ENCODE measurements around a stretch of chr7.

DNA sequence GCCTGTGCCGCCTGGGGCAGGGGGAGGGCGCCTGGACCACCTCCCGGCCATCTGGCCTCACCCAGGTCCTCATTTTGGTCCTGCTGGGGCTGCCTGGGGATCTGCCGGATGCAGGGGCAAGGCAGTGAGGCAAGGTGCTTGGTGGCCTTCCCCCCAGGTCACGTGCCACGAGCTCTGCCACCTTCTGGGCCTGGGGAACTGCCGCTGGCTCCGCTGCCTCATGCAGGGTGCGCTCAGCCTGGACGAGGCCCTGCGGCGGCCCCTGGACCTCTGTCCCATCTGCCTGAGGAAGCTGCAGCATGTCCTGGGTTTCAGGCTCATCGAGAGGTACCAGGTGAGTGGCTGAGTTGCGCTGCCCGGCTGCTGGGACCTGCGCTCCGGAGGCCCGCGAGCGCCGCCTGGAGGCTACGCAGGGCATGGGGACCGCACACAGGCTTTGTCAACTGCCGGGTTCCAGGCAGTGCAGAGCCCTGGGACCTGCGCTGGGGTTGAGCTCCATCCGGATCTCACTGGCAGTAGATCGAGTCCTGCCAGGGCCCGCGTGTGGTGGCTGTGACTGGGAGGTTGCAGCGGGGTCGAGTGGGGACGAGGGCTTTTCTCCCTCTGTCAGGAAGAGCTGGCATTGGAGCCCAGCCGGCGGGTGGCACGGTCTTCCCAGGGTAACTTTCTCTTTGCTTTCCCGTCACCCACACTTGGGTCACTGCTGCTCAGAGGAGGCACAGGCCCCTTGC, 21.6 kb downstream of the AMZ1 start:
- PRO-cap, result no peak

- PRO-cap, result no peak
Observed at GRCh38 chr7:2759801-2760363, 71.9 kb downstream of the AMZ1 start.

DNA sequence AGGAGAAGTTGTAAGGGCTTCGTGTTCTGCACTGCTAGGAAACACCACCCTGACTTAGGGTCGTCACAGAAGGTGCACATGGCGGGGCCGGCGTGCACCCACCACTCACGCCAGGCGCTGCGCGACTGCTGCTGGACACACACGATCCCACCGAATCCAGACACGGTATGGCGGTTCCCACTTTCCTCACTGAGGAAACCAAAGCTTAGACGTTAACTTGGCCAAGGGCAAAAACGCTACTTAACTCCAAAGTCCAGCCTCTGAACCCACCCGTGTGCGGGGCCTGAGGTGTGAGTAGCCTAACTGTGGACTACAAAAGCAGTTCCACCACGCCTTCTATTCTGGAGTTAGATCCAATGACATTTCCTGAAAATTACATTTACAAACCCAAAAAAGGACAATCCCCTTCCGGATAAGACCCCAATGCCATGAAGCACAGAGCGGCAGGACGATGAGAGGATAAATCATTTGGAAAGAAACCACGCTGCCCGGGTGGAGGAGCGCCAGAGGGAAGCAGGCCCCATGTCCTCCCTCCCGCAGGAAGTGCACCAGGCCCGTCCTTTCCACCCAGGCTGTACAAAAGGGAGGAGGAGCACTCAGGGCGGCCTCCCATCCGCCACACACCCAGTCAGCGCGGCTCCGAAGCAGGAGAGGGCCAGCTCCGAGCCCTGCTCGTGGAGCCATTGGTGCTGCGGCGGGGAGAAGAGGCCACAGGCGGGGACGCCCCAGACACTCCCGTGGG, 74.4 kb downstream of the AMZ1 start:
- PRO-cap, result bidirectional peak, plus-strand start at position 627 of the sequence, minus-strand start at position 545 of the sequence

DNA sequence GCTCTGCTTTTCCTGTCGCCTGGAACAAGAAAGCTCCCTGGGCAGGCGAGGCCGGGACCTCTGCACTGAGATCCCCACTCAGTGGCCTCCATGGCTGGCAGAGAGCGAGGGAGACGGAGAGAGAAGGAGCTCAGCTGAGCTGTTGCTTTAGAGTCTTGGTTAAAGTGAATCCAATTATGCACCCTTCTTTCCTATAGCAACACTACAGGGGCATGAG, 75.7 kb downstream of the AMZ1 start:
- PRO-cap, result no peak

DNA sequence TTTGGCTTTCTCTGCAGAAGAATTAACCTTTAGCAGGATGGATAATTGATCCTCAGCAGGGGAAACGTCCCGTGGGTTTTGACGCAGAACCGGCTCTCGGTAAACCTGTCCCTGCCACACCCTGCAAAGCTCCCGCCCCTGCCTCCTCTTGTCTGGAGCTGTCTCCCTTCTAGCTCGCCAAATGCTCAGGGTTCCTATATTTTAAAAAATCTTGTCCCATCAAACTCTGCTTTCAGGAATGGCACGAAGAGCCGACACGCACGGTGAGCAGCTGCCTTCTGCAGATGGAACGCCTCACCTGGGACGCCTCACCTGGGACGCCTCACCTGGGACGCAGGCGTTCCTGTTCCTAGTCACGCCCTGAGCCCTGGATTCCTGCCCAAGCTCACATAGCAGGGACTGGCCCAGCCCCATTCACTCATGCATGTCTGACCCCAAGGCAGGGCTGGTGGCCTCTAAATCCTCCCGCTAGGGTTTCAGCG, 49.9 kb downstream of the CARD11 start:
- PRO-cap, result no peak

DNA sequence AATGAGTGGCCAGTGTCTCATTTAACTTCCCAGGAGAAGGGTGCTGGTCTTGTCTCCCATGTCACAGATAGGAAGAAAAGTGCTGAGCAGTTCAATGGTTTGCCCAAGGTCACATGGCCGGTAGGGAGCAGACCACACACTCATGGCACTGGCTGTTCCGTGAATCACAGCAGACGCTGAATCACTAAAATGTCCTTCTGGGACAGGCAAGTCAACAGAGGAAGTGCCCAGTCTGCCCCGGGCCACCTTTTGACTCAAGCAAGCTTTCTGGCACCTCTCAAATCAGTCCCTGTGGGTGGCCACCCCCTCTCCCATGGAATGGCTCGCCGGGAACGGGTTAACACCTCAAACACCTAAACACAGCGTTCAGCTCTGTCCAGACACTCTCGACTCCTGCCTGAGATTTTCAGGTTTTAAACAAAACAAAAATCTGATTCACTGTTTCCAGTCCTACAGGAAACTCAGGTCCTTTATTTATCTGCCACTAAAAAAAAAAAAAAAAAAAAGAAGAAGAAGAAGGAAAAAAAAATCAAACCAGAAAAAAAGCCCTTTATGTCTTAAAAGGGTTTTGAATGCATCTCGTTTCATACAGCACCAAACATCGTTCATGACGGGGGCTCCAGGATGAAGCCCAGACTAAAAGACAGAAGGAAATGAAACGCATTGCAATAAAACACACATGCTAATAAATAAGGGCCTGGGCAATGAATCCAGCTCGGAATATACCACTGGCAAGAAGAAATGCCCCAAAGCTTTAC, 15.5 kb downstream of the CARD11 start:
- PRO-cap, result no peak

DNA sequence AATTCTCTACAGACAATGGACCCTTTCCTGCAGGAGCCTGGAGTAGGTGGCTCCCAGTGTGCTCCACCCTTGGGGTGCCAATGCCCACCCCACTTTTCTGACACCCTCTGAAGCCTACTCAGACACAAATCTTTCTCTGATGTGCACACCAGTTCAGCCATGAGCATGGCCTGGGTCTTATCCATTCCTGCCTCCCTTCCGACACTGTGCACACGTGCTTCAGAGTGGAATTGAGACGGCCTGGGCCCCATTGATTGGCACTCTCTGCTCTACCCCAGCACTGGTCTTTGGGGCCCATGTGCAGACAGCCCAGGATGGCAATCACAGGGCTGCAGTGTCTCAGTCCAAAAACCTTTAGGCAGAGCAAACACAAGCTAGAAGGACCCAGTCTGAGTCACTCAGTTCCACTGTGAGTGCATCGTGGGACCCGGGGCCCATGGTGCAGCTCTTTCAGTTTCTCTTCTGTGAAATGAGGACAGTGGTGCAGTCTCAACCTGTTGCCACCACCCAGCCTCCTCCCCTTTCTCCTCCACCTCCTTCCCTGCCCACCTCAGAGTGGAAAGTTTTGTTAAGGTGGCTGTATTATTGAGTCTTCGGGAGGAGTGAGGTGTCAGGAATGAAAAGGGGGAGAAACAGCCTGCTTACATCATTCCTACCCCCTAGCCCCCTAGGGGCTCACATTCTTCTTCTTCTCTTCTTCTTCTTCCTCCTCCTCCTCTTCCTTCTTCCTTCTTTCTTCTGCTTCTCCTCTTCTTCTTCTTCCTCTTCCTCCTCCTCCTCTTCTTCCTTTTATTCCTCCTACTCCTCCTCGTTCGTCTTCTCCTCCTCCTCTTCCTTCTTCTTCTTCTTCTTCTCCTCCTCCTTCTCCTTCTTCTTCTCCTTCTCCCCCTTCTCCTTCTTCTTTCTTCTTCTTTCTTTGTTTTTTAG, 19.4 kb upstream of the CARD11 start:
- PRO-cap, result no peak

DNA sequence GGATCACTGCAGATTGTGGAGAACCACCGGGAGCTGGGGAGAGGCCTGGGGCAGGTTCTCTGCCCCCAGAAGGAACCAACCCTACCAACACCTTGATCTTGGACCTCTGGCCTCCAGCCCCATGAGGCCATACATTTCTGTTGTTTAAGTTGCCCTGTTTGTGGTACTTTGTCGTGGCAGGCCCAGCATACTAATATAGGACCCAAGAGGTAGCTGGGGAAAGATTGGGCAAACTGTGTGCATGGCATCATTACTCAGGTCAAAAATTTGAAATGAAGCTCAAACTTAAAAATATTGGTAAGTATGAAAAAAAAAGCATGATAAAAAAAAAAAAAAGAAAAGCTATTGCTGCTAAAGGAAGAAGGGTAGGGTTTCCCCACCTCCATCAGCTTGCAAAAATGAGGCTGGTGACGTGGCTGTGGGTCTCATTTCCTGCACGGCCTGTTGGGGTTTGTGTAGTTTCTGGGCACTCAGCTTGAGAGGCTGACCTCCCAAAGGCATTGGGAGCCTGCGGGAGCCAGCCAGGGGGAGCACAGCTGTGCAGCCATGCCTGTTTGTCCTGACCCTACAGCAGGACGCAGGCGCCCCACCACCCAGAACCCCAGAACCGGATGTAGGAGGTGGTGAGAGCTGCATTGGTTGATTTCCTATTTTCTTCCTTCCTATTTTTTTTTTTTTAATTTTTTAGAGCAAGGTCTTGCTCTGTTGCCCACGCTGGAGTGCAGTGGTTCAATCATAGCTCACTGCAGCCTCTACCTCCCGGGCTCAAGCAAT, 48.7 kb upstream of the CARD11 start:
- PRO-cap, result no peak

- PRO-cap, result no peak
Observed at GRCh38 chr7:3259749-3260291, 41.2 kb upstream of the SDK1 start.

DNA sequence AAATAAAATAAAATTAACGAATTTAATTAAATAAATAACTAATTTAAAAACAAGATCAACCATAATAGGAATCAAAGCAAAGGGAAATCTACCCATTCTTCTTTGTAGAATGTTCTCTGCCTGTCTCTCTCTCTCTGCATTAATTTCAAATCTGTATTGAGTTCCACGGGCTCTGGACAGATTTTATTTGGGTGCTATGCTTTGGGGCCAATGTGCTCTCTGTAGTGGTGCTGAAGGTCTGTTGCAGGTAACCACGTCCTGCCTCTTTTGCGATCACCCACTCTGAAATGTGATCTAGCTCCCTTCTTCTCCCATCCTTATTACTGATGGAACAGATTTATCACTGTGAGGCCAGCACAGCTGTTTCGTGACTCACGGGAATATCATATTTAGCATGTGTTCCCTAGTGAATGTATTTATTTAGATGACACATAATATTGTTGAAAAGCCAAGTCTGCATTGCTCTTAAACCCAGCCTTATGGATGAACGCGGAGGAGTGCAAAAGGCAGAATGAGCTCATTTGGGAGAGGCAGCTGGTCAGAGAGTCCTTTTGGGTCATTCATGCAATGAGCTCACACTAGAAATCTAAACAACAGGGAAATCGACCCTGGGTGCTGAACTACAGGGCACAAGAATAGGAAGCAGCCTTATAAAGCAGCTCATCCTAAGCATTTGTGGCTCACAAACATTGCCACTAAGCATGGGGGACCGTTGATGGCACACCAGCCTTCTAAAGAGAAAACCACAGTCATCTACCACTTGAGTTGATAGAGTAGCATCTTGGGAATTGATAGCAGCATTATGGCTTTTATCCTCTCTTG, 33.2 kb upstream of the SDK1 start:
- PRO-cap, result no peak

- PRO-cap, result no peak
Observed at GRCh38 chr7:4089074-4089481, 593.0 kb upstream of the FOXK1 start.

- PRO-cap, result no peak
Observed at GRCh38 chr7:4164584-4165080, 517.5 kb upstream of the FOXK1 start.

DNA sequence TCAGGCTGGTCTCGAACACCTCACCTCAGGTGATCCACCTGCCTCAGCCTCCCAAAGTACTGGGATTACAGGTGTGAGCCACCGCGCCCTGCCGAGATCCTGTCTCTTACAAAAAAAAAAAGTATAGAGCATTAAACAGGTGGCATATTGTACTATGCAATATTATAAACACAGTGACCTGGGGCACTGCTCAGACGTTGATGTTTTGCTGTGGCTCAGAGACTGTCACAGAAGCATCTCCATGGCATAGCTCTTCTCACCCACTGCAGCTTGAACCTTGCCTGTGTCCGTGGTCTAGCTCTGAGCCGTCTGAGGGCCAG, 443.4 kb upstream of the FOXK1 start:
- PRO-cap, result no peak

- PRO-cap, result no peak
Observed at GRCh38 chr7:4689422-4690442, 7.6 kb downstream of the FOXK1 start.

DNA sequence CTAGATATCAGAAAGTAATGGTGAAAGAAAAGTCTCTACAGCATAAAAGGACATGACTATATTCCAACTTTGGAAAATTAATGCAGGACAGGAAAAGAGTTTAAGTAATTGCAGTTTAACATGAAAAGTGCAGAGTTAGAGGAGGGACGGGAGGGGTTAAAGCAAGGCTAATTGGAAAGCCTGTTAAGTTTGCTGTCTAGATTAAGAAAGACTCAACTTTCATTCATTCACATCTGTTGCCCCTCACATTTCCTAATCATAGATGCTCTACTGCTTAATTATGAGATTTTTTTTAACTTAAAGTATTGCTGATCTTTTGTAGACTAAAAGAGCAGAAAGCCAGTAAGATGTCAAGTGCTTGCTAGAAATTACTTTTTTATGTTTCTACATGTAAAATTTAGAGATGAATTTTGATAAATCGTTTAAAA, 3.7 kb downstream of the PAPOLB start:
- PRO-cap, result no peak

DNA sequence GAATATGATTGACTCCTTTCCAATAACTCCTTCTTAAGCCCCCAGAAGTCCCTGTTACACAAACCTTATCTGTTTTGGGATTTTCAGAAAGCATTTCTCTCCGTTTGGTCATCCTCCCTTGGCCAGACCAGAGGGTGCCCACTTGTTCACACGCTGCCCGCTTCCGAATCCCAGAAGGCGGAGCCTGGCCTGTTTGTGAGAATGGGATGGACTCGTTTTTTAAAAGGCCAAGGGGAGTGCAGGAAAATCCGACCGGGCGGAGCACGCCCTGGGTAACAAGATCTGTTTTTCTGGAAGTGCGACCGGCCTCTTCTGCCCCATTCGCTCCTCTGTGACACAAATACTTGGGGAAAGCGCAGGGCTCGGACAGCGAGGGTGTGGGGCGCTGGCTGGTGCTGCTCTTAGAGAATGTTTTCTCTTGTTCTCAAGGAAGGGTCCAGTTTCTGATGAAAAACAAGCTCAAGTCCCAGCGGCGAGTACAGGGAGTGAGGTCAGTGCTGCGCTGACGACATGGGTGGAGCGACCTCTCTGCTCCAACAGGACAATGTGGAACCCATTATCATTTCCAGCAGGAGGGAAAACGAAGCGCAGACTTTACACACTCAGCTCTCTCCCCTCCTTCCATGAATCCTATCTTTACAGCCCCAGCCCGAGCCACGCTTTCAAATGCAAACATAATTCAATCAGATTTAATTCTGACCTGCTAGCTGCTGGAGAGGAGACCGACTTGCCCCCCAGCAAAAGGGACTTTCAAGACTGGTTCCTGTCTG, 1.3 kb downstream of the RADIL start:
- PRO-cap, result bidirectional peak, plus-strand start at position 339 of the sequence, minus-strand start at position 170 of the sequence; bidirectional peak, plus-strand start at position 562 of the sequence, minus-strand start at position 445 of the sequence

GRCh38 chr7:5212433-5212972, 22.5 kb downstream of the WIPI2 start:
- PRO-cap, result no peak

- PRO-cap, result no peak
Observed at GRCh38 chr7:5223492-5224001, 33.5 kb downstream of the WIPI2 start.

GRCh38 chr7:5320369-5320764, 37.6 kb downstream of the SLC29A4 start:
- PRO-cap, result no peak

DNA sequence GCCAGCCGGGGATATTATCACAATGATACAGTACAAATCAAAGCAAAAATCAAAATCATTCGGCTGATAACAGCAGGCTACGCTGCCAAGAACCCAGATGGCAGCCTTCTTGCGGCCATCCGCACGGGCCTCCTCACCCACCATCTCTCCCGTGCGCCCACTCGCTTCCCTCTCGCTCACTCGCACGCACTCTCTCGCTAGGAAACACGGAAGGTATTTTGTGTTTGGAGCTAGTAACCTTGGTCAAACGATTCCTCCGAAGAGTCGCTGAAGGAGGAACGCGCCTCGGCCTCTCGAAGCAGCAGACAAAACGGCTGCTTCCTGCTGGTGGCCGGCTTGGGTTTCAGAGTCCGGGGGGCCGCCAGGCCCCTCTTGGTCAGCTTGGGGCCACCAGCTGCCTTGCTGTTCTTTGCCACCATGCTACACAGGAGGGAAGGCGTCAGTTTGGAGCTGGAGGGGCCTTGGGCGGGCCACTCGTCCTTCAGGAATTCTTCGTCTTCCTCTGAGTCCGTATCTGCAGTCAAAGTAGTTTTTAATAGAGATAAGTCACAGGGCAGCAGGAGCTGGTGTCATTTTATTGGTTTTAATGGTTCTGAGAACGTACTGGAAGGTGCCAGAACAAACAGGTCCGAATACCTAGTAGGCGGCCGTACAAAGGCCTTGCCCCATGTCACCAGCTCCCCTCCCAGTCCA, 69.0 kb downstream of the SLC29A4 start:
- PRO-cap, result no peak